AG09319 (cell line): ENCODE data around the gene MAPRE2.

DNA sequence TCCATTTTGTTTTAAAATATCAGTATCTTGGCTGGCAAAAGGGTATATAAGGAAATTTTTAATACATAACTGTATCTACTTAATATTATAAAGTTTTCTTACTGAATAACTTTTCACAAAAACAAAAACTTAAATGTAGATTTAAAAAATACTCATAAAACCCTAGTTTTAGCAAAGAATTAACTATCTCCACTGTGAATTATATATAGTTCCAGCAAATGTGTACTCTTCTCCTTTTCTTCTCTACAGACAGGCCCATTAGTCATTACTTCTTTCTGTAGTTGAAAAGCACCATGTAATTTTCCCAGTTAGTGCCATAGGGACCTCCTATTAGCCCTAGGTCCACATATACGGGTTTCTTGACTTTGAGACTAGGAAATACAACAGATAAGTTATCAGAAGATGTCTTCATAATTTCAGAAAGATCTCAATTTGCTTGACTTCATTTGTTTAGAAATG, 31.0 kb downstream of the TTR start:
- RRBS = no CpG with 5 or more reads among the region's 1 CpG

DNA sequence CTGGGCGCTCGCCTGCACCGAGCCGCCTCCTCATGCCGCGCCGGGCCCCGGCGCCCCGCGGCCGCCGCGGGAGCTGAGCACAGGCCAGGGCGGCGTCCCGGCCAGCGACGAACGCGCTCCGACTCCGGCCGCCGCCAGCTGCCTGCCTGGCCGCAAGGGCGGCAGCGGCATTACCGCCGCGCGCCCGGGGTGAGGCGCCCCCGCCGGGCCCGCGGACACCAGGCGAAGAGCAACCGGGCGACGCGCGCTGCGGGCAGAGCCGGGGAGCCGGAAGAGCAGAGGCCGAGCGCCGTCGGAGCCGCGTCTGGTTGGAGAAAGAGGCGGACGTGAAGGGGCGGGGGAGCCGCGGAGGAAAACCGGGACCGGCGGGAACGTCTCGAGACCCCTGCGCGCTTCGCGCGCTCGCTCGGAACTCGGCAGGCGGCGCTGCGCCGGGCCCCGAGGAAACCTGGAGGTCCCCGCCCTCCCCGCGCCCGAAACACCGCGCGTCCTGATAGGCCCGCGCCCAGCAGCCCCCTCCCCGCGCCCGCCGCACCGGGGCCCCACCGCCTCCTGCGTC, 752 bp upstream of the B4GALT6 start:
- RRBS = under 1% methylated on average over 52 of the region's 92 CpGs

GRCh38 chr18:32264628-32265596, 75.1 kb downstream of the MEP1B start:
- RRBS = no CpG with 5 or more reads among the region's 5 CpGs

DNA sequence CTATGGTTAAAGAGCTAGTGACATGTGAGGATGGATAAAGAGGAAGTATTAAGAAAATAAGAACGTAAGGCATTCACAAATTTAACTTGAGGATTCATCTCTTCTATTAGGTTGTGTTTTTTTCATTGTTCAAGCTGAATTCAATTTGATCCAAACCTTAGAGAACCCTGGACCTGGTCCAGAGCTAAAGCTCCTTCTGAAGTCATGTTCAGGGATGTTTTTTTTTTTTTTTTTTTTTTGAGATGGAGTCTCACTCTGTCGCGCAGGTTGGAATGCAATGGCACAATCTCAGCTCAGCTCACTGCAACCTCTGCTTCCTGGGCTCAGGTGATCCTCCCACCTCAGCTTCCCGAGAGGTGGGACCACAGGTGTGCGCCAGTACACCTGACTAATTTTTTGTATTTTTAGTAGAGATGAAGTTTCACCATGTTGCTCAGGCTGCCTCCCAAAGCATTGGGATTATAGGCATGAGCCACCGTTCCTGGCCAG, 80.9 kb downstream of the MEP1B start:
- RRBS = no CpG with 5 or more reads among the region's 6 CpGs

DNA sequence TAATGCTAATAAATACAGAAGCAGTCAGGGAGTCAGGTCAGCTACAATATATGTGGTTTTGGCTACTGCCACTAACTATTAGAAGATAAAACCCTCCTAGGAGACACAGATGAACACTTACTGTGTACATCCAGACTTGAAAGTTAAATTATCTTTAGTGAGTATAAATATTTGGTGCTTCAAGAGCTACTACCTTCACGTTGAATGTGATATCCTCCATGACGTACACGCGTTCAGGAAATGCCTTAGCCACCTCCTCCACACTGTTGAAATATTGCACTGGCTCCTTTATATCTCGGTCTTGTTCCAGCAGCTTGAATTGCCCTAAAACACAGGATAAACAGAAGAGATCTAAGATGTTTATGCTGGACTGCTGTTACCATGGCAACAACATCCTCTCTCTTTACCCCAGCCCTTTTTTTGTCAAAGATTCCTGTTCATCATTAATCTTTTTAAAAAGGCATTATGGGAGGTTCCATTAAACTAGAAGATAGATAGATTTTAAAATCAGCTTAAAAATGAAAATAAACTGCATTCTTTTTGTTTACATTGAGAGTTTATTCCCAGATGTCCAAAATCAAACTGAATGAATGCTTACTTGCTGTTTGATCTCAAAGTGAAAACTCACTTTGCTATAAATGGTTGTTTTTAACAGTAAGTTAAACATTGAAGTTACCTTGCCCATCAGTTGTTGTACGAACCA, 120.3 kb downstream of the MEP1B start:
- RRBS = no CpG with 5 or more reads among the region's 6 CpGs

DNA sequence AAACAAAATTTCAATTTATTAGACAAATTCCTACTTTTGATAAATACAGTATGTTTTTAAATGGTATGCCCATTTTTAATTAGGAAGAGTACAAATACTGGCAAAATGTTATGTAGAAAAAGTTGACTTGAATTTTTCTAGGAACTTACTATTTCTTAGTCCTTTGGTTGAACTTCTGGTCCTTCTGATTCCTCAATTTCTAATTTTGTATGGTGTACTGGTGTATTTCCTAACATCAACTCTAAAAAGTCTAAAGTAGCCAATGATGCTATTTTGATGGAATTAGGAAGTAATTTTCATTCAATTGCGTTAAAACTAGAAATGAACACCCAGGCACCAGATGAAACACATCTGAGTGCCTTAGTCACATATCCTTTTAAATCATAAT, 119.8 kb downstream of the GAREM1 start:
- RRBS = no CpG with 5 or more reads among the region's 1 CpG

DNA sequence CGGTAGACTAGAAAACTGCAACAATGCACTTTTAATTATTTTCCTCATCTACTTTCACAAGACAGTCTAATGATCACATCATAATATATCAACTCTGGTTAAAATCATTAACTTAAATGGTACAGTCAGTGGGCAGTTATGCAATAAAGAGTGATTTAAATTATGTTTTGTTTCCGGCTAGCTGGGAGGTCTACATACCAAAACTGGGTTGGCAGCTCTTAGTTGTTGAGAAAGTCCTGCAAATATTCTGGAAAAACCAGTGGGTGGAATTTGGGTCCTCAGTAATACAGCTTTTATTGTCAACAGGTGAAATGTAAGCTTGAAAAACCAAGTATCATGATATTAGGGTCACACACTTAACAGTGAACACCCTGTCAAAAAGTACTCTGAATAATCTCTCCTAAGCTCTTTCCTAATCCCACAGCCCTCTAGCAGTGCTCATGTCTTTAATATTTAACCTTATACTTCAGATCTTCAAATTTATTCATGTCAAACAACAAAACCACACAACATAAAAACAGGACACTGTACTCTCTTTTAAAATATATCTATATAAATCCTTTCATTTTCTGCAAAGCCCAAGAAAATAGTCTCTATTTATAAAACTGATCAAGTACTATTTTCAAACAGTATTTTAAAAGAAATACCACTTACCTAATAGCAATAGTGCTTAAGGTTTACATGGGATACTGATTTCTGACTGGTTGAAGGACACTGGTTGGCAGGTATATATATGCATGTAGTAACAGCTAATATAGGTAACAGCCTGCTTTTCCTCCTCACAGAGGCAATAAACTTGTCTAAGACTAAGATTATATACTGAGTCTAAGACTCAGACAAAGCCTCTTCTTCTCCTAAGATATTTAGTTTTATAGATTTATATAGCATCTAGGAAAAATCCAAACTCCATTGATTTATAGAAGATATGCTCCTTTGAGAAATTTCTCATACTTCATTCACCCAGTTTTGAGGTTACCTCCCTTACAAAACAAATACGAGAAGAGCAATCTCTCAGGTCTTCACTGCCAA, 103.8 kb downstream of the GAREM1 start:
- RRBS = no CpG with 5 or more reads among the region's 3 CpGs

DNA sequence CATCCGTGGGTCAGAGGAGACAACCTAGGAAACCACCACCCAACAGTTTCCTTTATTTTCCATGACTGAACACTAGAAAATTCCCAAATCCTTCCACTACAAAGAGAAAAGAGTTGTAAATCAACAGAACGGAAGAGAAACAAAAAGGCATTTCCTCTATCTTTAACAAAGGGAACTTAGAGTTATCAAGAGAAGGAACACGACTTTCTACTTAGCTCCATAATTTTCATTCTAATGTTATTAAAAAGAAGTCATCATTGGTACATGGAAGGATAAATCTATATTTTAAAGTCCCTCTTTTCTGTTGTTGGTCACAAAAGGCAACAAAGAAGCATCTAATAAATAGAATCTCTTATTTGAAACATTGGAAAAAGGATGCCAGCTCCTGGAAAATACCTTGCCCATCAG, 35.1 kb downstream of the KLHL14 start:
- RRBS = no CpG with 5 or more reads among the region's 3 CpGs

DNA sequence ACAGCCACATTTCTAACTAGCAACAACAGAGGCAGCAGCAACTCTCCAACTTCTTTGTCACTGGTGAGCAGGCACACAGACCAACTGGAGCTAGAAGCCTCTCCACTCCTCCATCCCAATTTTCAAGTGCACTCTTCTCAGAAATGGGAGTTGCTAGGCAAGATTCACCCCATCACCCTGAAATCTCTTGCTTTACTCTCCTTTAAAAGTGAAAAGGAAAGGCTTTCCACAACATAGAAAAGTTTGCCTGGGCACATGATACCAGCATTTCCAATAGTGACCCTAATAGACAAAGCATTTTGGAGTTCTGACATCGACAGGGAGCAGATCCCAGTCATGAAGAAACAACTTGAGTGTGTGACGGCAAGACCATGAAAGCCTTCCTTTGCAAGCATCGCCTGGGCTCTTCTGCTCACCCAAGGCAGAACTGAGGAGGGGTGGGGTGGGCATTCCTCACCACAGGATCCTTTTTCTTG, 4.0 kb downstream of the KLHL14 start:
- RRBS = no CpG with 5 or more reads among the region's 3 CpGs

- RRBS = 44% methylated on average over 1 of the region's 32 CpGs
Measured at GRCh38 chr18:33316216-33316792, 124.2 kb downstream of the CCDC178 start.

DNA sequence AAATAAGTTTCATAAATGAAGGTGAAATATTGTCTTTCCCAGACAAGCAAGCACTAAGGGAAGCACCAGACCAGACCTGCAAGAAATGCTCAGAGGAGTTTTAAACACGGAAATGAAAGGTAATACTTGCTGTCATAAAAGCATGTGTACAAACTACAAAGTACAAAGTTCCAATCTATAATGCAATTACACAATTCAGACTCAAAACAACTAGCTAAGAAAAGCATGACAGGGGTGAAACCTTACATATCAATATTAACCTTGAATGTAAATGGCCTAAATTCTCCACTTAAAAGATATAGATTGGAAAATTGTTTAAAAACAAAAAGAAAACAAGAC, 45.0 kb upstream of the ASXL3 start:
- RRBS = no CpG with 5 or more reads among the region's 1 CpG

- RRBS = 3% methylated on average over 11 of the region's 62 CpGs
Measured at GRCh38 chr18:34158741-34159796, 65.6 kb downstream of the NOL4 start.

- RRBS = no CpG with 5 or more reads among the region's 4 CpGs
Measured at GRCh38 chr18:34807980-34808674, 98.0 kb downstream of the DTNA start.

DNA sequence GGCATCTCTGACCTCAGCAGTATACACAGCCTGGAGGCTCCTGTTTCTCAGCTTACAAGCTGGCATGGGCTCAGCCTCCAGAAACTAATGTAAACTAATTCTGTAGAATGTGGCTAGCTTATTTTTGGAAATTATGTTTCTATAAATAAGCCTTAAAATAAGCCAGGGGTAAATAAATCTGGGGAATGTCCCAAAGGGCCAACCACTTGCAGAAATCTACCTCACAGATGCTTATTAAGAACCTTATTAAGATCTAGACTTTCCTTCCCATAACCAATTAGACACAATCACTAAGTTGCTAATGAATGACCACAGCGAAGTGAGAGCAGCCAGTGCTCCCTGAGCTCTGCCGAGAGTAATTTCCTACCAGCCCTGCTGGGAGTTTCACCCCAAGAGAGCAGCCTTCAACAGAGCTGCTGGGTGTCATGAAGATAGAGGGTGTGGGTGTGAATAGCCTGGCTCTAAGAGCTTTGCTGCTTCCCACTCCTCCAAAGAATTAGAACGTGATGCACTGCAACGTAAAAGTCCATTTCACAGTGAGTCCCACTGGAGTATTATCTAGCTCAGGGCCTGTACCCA, 112.0 kb downstream of the DTNA start:
- RRBS = no CpG with 5 or more reads among the region's 4 CpGs

DNA sequence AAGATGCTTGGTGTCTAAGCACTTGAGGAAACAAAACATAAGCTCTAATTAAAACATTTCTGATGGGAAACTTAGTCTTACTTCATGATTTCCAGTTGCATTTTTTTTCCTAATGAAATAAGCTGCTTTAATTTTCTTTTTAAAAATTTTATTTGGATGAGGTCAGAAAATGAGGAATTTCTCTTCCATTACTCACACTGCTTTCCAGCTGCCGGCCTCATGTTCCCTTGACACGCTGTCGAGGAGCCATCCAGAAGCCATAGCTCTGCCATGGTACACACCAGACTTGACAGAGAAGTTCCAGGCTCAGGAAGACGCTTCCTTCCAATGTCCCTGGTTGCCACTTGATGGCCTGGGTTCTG, 12.1 kb upstream of the MAPRE2 start:
- RRBS = no CpG with 5 or more reads among the region's 4 CpGs

- RRBS = 2% methylated on average over 7 of the region's 58 CpGs
Measured at GRCh38 chr18:35040913-35041960, at the start of gene MAPRE2. Gene MAPRE2 (plus strand): TSS chr18:35041413.

DNA sequence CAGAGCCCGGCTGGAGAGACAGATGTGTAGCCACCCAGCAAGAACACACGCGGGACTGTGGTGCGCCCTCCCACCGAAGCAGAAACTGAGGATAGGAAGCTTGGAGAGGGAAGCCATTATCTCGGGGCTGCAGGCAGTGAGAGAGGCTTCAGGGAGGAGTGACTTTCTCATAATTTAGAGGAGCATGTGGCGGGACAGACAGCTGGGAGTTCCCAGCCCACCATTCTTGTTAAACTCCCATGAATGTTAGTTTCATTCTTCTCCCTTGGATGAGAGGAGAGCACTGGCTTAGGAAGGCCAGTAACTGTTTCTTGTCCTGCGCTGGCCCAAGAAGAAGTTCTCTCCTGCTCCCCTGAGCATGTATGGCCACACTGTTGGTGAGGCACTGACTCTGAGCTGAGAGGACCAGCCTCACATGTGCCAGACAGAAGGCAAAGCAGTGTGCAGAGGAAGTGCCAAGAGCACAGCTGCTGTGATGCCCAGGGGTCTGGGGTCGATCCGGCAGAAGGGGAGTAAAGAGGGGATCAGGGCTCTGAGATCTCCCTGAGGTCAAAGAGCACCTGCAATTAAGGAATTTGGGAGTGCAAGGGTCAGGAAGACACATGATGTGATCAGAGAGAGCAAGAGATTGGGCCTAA, 96.6 kb downstream of the MAPRE2 start:
- RRBS = no CpG with 5 or more reads among the region's 10 CpGs

- RRBS = no CpG with 5 or more reads among the region's 34 CpGs
Measured at GRCh38 chr18:35267692-35268235, 22.3 kb downstream of the ZSCAN30 start.

DNA sequence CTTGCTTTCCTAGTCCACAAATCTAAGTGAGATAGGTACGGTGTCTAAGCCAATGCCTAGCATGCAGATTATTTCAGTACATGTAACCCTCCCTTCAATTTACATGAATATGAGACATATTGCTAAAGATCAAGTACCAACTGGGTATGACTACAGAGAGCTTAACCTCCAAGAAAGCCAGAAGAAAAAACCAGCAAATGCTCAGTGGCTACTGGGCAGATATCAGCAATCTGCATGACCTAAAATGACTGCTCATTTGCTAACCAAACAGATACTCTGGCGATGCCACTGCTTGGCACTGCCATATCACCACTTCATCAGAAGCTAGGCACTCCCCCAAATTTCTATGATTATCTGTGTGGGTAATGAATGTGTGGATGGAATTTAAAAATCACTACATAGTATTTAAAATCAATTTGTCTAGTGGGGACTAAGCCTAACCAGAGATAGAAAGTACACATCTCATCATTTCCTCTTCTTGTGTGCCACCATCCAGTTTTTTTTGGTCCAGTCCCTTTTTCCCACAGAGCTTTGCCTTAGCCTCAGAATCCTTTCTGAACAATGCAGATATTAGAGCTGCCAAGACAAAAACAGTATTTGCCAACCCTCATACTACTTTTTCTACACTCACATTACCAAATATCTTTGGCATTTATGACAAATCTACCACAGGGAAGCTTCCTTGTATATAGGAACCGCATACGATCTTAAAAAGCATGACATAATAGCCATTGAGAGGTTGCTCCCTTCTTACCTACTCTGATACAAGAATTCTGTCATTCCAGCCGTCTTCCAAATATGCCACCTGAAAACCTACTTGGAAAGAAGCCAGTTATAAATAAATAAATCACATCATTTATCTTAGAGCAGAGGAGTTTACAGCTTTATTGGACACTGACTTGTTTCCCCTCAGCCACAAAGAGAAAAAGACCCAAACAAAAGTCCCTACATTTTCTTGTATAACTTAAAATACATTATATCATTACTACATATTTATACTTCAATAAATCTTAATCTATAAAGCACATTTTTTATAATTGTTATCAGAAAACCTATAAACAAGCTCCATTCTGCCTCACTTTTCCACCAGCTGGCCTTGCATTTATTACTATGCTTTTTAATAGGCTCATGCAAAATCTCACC, 9.5 kb downstream of the ZNF24 start:
- RRBS = no CpG with 5 or more reads among the region's 5 CpGs